Esophagus squamous epithelium (tissue), 4 donors: ENCODE results near the gene ENOX1.

DNA sequence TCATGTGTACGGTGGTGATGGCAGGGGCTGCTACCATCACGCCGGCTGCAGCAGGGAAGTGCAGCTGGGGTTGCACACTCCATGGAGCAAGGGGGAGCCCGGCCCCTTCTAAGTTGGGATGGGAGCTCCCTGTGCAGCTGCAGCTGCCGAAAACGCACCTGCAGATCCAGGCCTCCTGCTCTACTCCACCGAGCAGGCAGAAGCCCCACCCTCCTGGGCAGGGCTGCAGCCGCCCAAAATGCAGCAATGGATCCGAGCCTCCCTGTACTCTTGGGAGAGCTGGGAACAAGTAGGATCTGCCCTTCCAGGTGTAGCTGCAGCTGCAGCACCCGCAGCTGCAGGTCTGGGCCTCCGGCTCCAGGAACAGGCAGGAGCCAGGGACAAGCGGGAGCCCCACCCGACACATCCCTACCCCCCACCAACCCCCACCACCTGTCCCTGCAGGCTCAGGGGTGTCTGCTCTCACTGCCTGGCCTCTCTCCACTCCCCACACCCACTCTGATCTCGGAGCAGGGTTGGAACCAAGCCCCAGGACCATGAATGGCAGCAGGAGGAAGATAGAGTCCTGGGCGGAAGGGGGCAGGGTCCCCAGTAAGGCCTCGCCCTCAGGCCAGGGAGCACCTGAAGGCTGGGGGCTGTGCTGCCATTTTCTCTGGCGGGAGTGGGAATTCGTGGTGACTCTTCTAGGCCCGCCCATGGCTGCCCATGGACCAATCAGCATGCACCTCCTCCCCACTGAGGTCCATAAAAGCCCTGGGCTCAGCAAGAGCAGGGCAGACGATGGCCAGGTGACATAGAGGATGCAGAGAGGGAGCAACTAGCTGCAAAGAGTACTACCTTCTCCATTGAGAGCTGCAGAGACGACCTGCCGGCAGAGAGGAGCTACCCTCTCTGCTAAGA lies 25.2 kb downstream of the KBTBD6 start:
- PRO-cap, result no peak
- RAMPAGE, long total RNA, 4 experiments, result no peak in any of the 4 experiments

GRCh38 chr13:41356709-41357088 lies 45.6 kb downstream of the NAA16 start:
- PRO-cap, result no peak
- RAMPAGE, long total RNA, 4 experiments, result no peak in any of the 4 experiments

DNA sequence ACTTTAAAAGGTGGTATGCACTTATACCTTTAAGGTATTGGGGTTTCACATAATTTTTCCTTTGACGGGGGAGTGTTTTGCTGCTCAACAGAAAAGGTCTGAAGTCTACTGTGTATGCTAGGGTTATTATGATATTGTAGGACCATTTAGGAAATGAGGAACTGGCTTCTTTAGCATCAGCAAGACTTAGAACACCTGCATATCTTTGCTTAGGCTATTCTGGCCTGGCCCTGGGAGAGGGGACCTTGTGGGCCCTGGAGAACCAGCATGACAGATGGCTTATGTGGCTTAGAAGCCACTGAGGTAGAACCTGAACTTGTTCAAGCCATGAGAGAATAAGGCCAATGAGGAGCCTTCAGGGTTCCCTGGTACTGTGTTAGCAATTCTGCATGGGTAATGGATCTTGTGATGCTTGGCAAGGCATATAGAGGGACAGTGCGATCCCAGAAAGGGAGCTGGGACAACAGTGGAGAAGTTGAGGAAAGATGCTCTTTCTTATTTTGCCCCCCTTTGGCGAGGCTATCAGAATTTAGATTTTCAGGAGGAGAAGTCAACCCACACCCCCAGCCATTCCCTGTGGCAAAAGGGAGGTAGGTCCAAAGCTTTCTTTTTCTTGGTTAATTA lies 4.3 kb downstream of the RGCC start:
- PRO-cap, result no peak
- RAMPAGE, long total RNA, 4 experiments, result no peak in any of the 4 experiments

- PRO-cap, result no peak
- RAMPAGE, long total RNA, 4 experiments, result no peak in any of the 4 experiments
Measured at GRCh38 chr13:41503273-41503813, 46.0 kb downstream of the RGCC start.

DNA sequence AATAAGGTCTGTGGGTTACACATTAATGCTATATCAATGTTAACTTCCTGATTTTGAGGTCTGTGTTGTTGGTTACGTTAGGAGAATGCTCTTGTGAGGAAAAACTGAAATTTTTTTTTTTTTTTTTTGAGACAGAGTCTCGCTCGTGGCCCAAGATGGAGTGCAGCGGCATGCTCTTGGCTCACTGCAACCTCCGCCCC lies 197.5 kb downstream of the RGCC start:
- PRO-cap, result no peak
- RAMPAGE, long total RNA, 4 experiments, result no peak in any of the 4 experiments

GRCh38 chr13:41864784-41864983 lies 96.2 kb downstream of the VWA8 start:
- PRO-cap, result no peak
- RAMPAGE, long total RNA, 4 experiments, result no peak in any of the 4 experiments

GRCh38 chr13:41938980-41939364 lies 21.9 kb downstream of the VWA8 start:
- PRO-cap, result no peak
- RAMPAGE, long total RNA, 4 experiments, result no peak in any of the 4 experiments

GRCh38 chr13:42039807-42040784 lies 8.4 kb upstream of the DGKH start:
- PRO-cap, result bidirectional peak, plus-strand start at chr13:42040049, minus-strand start at chr13:42040092; bidirectional peak, plus-strand start at chr13:42040229, minus-strand start at chr13:42040129; bidirectional peak, plus-strand start at chr13:42040585, minus-strand start at chr13:42040418
- RAMPAGE, long total RNA, 4 experiments, result no peak in any of the 4 experiments

- PRO-cap, result bidirectional peak, plus-strand start at chr13:42393511, minus-strand start at chr13:42393348
- RAMPAGE, long total RNA, 4 experiments, result no peak in any of the 4 experiments
Measured at GRCh38 chr13:42393174-42393754, 121.3 kb downstream of the AKAP11 start.

DNA sequence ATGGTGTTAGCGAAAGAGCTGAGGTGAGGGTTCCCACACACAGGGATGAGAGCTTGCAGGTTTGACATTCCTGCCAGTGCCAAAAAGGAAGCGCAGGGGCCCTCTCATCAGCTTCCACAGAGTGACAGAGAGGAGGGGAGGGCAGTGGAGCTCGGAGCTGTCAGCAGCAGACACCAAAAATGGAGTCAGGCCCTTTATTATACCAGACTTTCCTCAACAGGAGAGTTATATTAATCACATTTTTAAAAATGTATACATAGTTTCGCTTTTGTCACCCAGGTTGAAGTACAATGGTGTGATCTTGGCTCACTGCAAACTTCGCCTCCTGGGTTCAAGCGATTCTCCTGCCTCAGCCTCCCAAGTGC lies 65.3 kb upstream of the FAM216B start:
- PRO-cap, result no peak
- RAMPAGE, long total RNA, 4 experiments, result no peak in any of the 4 experiments

DNA sequence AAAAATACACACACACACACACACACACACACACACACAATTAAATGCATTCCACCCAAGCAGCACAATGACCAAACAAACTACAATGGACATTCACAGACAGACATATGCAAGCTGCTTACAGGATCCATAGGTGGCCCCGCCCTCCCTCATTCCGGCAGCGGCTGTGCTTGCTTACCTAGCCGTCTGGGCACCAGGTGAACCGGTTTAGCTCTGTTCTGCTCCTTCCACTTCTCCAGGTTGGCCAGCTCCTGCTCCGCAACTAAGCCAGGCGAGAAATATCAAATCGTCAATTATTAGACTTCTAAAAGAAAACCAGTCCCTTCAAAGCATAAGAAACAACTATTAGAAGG lies 23.1 kb downstream of the EPSTI1 start:
- PRO-cap, result no peak
- RAMPAGE, long total RNA, 4 experiments, result no peak in any of the 4 experiments

DNA sequence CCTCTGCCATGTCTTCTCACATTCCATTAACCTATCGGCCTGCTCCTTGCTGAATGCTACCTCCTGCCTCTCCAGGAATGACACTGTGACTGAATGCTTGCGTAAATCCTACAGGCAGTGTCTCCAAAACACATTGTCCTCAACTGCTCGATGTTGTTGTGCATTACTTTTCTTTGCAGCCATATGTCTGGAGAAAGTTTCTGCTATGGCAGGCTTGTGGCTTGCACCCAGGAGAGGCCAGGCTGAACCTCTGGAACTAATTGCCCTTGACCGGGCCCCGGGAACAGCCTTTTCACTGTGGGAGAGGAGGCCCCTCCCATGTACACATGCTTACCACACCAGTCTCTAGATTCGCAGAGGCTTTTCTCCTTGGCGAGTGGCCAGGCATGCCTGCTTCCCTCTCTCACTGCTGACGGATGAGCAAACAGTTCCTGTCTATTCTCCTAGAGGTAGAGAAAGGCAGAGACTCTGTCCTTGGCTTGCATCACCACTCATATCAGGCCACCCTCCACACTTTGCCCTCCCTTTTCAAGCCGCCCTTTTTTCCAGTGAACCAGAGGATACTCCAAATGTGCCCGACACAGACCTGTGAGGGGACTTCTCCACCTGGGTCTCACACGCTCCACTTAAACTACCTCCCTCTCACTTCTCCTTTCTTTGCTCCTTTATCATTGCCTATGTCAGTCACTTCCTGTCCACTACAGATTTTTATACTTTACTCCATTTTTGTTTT lies 284.4 kb downstream of the DNAJC15 start:
- PRO-cap, result no peak
- RAMPAGE, long total RNA, 4 experiments, result no peak in any of the 4 experiments

- PRO-cap, result no peak
- RAMPAGE, long total RNA, 4 experiments, result no peak in any of the 4 experiments
Measured at GRCh38 chr13:43327525-43328065, 304.2 kb downstream of the DNAJC15 start.

- PRO-cap, result bidirectional peak, plus-strand start at chr13:43787196, minus-strand start at chr13:43786966
- RAMPAGE, long total RNA, 4 experiments, result start-site peak on the minus strand in 1 of 4 experiments, at chr13:43786874-43786944 at its widest, 18 reads per replicate
Measured at GRCh38 chr13:43786410-43787732, at the start of gene ENOX1. Gene ENOX1, minus strand, starts transcription at chr13:43786972.

- PRO-cap, result no peak
- RAMPAGE, long total RNA, 4 experiments, result no peak in any of the 4 experiments
Measured at GRCh38 chr13:44021606-44021865, 139.5 kb downstream of the SMIM2 start.

GRCh38 chr13:44141221-44142189 lies 19.6 kb downstream of the SMIM2 start:
- PRO-cap, result unidirectional peak, minus-strand start at chr13:44141822; bidirectional peak, plus-strand start at chr13:44142345, minus-strand start at chr13:44141994
- RAMPAGE, long total RNA, 4 experiments, result no peak in any of the 4 experiments

DNA sequence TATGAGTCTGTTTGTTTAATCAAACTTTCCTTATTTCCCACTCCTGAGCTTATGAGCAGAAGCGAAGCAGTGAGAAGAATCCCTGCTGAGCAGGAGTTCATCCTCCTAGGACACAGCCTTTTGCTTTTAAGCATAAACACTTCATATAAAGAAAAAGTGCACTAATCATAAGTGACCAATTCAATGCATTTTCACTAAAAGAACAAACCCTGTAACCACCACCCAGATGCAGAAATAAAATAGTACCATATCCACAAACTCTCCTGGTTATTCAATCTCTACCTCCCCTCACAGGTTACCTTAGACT lies 60.9 kb upstream of the SMIM2 start:
- PRO-cap, result no peak
- RAMPAGE, long total RNA, 4 experiments, result no peak in any of the 4 experiments

DNA sequence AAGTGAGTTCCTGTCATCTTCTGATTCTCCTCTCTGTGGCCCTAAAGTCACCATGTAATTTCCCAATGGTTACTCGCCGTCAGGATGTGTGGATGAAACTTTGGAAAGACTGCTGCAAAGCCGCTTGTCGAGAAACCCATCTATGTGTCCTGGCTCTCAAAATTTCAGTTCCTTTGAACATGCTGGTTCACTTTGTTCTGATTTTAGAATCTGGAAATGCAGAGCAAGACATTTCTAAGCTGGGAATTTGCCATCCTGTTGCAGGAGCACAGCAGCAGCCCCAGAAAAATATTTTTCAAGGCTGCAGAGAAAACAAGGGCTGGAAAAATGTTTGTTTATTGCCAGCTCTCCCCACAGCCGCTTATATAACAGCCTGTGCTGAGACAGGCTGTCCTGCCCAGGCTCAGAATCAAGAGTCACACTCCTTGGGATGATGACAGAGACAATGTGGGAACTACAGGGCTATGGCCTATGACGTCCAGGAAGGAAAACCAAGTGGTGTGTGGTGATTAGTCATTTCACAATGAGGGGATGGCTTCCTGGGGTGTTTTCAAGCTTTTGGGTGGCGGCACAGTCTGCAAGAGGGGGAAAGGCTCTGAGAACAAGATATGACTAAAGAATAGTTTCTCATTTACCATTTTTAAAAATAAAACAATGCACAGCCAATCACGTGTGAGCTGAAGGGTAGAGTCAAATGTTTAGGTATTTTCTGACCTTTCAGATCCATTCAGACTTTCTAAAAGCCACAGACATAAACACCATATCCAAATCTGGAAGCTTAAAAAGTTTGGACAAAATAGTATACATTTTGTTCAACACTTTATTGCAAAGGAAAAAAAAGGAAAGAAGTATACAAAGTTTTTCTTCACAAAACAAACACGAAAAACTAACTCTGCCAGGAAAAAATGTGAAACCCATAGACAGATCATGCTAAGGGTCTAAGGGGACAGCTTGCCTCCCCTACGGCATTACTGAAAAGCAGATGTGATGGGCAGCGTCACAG lies 76.3 kb upstream of the SMIM2 start:
- PRO-cap, result bidirectional peak, plus-strand start at position 553 of the sequence, minus-strand start at position 418 of the sequence
- RAMPAGE, long total RNA, 4 experiments, result no peak in any of the 4 experiments

GRCh38 chr13:44322852-44323459 lies 50.7 kb upstream of the SERP2 start:
- PRO-cap, result bidirectional peak, plus-strand start at chr13:44323193, minus-strand start at chr13:44323046
- RAMPAGE, long total RNA, 4 experiments, result no peak in any of the 4 experiments

DNA sequence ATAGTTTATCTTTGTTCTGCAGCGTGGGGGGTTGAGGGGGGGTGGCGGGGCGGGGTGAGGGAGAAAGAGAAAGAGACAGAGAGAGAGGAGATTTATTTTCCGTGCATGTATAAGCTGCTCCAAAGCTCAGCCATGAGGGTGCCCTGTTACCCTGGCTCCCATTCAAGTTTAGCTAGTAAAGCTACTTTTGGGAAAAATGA lies 5.4 kb upstream of the SERP2 start:
- PRO-cap, result no peak
- RAMPAGE, long total RNA, 4 experiments, result no peak in any of the 4 experiments